Mucosa of descending colon (tissue), 1 donor: ENCODE measurements around the gene MVD.

- PRO-cap, result no peak
These were observed 5.3 kb downstream of the ZFPM1 start for GRCh38 chr16:88458168-88459084.

DNA sequence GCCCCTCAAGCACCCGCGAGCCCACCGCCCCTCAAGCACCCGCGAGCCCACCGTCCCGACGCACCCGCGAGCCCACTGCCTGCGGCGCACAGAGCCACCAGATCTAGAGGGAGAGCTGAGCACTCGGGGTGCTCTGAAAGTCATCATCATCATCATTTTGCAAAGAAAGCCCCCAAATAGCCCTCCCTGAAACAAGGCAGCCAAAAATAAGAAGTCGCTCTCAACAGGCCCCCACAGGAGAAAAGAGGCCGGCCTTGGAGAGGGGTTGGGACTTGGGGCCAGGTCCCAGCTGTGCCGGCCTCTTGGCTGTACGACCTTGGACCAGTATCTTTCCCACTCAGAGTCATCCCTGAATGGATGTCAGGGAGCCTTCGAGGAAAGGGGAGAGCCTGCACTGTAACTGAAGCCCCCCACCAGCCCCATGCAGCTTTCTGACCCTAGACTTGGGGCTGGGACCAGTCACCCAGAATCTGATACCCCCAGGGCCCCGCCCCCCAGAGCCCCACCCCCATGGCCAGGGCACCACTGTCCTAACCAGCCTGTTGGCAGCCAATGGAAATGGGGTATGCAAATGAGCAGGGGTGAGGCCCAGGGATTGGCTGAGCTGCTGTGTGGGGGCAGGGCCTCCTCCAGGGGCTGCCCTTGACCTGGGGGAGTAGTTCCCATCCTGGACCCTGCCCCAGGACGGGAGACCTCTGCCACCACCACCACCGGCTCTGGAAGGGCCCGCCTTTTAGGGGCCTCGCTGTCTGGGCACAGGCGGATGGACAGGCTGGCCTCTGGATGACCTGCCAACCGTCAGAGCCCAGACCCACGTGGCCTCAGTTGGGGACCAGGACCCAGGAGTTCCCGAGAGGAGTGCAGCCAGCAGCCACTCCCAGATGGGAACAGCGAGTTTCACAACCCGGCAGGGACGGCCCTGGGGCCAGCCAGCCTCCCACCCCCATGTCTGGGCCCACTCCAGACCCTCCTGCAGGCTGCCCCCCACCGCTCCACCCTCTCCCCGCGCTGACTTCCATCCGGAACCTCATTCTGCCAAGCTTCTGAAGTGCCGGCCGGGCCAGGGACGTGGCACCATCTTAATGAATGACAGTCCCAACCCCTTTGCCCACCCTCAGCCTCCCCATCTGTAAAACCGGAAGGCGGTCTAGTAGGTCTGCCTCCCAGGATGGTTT, 15.5 kb downstream of the ZFPM1 start:
- PRO-cap, result no peak

GRCh38 chr16:88469438-88470111, 16.5 kb downstream of the ZFPM1 start:
- PRO-cap, result no peak

- PRO-cap, result no peak
These were observed 36.3 kb downstream of the ZFPM1 start for GRCh38 chr16:88489291-88489892.

- PRO-cap, result no peak
These were observed 42.7 kb downstream of the ZFPM1 start for GRCh38 chr16:88495589-88496391.

- PRO-cap, result no peak
These were observed 8.9 kb downstream of the ZC3H18 start for GRCh38 chr16:88579008-88579631.

DNA sequence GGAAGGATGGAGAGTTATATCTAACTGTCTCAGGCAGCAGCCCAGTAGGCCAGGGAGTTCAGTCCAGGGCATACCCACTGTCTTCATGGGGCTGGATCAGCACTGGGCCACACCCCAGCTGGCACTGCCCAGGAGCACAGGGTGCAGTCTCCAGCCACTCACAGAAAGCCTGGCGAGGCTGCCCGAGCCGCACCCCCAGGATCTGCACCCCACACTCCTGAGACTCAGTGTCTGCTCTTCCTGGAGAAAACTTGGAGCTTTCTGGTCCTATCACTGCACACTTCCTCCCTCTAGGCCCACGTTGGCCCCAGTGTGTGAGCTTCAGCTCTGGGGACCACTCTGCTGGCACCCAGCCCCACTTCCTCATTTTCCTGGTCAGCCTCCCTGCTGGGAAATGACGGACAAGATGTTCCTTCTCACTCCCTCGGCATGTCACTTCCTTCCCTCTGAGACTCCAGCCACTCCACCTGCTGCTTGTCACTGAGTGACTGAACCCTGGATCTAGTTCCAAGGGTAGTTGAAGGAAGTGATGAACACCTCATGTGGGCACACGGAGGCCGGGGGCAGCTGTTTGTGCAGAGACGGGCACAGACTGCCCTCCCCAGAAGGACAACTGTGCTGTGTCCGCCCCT, 28.9 kb downstream of the ZC3H18 start:
- PRO-cap, result bidirectional peak, plus-strand start at position 514 of the sequence, minus-strand start at position 233 of the sequence

- PRO-cap, result bidirectional peak, plus-strand start at chr16:88663354, minus-strand start at chr16:88663050
These were observed at the start of gene MVD for GRCh38 chr16:88662683-88663763. MVD (minus strand) TSS chr16:88663091.

DNA sequence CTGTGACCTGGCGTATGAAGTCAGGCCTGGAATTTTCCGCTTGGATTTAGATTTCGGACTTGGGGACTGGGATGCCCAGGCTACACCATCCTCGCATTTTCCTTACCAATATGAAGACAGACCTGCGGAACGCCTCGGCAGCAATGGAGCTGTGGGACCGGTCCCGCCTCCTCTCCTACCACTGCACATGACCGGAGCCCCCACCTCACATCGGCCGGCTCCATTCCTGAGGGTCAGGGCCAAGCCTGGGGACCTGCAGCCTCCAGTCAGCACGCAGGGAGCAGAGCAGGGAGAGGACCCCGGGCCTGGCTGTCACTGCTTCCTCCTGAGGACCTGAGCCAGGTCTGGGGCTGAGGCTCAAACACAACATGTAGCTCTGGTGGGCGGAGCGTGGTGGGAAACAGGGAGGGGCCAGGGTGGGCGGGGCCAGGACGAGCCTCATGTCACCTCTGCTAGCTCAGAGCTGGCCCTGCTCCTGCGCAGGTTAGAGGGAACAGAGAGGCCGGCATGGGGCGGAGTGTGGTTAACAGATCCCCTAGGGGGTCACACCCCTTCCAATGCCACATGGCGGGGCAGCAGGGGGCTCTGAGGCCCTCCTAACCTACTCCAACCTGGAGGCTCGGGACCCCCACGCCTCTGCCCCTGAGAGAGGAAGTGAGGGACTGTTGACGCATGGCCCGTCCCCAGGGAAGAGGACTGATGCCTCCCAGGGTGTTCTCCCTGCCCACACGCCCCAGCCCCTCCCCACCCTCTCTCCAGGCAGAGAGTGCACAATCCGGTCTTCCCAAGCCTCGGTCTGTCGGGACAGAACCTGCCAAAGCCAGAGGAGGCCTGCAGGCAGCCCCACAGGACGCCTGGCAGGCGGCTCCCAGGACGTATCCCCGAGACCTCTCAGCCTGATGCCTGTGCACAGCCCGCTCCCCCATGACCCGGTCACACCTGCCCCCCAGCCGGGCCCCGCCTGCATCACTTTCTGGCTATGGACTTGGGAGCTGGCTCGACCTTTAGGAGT, 15.3 kb downstream of the PIEZO1 start:
- PRO-cap, result bidirectional peak, plus-strand start at position 487 of the sequence, minus-strand start at position 346 of the sequence

- PRO-cap, result no peak
These were observed 13.7 kb downstream of the GALNS start for GRCh38 chr16:88842920-88843522.

GRCh38 chr16:88853265-88853905, 3.4 kb downstream of the GALNS start:
- PRO-cap, result no peak

- PRO-cap, result no peak
These were observed 17.3 kb upstream of the PABPN1L start for GRCh38 chr16:88883721-88884272.

DNA sequence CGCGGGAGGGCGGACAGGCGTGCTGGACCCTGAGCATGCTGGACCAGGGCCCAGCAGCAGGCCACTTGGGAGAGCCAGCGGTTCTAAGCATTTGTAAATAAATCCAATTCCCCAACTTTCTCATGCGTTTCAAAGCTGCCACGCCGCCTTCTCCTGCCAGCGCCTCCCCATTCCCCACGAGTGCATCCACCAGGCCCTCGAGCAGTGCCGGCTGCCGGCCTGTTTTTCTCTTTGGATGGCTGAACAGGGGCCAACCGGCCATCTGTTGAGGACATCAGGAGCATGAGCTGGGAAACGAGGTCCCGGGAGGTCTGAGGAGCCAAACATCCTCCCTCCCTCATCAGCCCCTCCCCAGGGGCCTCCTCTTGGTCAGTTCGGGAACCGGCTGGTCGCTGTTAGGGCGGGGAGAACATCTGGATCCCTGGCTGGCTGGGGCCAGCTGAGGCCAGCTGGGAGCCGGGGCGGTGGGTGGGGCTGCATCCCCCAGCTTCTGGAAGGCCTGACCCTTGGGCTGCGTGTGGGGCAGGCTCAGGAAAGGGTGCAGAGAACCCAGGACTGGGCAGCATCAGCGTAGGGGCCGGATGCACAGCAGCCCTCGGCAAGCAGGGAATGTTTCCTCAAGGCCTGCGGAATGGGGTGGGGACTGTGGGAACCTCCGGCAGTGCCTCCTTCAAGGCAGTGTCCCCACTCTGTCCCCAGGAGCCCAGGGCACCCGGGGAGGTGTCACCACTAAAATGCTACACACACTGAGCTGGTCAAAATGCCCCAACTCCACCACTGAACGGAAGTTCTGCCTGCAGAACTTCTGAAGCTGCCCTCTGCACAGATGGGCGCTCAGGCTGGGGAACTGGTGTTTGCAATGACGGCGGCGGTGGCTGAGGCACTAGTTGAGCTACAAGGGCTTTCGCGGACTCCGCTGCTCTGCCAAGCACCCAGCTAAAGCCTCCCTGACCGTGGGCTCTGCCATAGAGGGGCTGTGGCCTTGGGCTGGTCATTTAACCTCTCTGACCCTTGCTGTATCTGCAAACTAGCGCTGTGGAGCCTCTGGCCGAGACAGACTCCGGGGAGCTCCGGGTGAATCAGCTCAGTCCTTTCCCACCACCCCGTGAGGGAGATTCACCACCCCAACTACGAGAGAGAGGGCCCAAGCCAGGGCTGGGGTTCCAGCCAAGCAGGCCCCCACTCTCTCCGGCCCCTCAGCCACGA, 21.0 kb upstream of the PABPN1L start:
- PRO-cap, result no peak

DNA sequence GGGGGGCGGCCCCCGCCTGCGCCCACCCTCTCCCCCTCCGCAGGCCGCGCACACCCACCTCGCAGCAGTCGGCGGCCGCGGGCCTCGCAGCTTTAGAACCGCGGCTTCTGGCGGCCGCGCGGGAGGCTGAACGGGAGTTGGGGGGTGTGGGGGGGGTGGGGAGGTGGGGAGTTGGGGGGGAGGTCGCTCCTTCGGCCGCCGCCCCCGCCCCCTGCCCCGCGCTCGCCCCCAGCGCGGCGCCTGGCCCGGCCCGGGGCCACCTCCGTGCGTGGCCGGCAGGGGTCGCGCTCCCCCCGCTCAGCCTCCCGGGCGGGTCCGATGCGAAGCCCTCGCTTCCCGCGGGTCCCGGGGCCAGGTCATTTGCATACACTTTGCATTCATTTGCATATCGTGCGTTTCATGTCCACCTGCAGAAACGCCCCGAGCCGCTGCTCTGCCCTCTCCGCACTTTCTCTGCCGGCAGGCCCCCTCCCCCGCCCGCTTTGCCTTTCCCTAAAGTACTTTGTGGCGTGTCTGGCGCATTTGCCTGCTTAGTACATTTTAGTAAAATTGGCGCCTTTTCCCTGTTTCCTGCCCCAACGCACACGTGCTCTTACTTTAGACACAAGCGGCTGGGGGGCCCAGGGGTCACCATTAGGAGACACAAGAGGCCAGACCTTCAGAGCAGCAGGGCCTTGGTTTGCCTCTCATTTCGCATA, 35.1 kb downstream of the CBFA2T3 start:
- PRO-cap, result no peak

- PRO-cap, result unidirectional peak, minus-strand start at chr16:89053438; bidirectional peak, plus-strand start at chr16:89053756, minus-strand start at chr16:89053578
These were observed 40.3 kb upstream of the ACSF3 start for GRCh38 chr16:89053284-89053905.

DNA sequence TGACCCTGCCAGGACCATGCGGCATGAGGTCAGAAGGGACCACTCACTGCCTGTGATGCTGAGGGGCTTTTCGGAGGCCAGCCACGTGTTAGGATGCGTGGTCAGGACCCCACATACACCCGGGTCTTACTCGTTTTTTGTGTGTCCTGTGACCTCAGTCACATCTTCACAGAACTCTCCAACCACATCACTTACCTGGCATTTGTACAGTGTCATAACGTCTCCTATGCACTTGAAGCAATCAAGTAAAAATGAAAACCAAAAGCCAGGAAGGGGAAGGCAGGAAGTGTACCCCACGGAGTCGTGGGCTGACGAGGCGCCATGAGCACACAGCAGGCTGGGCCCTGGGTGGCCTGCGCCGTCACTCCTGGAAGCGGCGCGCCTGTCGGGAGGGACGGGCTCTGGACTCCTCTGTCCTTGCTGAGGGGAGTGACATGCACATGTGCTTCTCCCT, 8.0 kb downstream of the ACSF3 start:
- PRO-cap, result no peak

- PRO-cap, result no peak
These were observed 52.9 kb downstream of the ZNF778 start for GRCh38 chr16:89270071-89271175.

DNA sequence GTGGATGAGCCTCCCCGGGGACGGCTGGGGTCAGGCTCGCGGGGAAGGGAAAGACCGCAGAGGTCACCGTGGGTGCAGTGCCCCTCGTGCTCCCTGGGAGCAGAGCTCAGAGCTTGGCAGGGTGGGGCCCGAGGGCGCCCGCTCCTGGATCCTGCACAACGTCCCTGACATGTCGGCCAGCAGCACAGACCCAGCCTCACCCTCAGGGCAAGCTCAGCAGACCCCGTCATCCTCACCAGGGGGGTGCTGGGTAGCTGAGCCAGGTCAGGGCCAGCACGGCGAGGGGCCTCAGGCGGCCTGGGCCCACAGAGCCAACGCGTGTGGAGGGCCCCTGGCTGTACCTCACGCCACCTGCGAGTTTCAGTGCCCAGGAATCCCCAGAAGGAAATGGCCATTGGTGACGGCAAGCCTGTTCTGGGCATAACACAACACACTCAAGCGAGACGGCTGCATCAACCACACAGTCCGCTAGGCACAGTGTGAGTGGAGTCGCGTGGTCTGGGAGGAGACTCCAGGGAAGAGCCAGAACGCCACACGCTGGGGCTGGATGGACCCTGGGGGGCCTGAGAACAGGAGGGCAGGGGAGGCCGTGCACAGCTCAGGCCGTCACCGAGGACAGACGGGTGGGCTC, 60.2 kb downstream of the ZNF778 start:
- PRO-cap, result no peak

DNA sequence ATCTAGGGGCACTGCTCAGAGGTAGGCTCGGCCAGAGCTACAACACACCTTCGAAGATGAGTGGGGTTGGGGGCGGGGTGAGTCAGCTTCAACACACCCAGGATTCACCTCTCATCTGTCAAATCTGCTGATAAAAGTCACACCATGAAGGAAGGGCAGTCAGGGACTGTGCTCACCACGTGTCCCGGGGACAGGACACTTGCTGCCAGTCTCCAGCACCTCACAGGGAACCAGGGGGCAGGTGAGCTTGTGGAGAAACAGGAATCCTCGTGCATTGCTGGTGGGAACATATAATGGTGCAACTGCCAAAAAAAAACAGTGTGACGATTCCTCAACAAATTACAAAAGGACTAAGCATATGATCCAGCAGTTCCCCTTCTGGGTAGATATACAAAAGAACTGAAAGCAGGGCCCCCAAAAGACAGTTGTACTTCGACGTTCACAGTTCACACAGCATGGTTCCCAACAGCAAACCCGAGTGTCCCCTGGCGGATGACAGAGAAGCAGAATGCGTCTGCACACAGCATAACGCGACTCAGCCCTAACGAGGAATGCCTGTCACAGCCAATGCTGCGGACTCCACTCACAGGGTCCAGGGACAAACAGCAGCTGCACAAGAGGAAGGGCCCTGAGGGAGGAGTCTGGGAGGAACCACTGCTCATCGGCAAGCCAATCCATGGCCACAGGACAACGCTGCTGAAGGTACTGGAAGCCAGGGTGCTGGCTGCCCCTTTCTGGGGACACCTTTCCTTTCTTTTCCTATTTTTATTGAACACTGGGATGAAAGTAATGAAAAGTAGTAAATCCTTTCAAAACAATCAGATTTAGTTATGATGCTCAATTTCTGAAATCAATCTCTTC, 133.0 kb downstream of the ANKRD11 start:
- PRO-cap, result unidirectional peak, plus-strand start at position 417 of the sequence

- PRO-cap, result no peak
These were observed 88.2 kb downstream of the ANKRD11 start for GRCh38 chr16:89402005-89402817.